Left lung (tissue), 1 donor: ENCODE data around the genes OR4K1, OR11H4 and PIP4P1.

GRCh38 chr14:16055596-16056301 lies 2545.2 kb upstream of the OR11H12 start:
- PRO-cap, result no peak

GRCh38 chr14:19930577-19931103 lies at the start of gene OR4K1:
OR4K1 (plus strand) TSS chr14:19930917.
- PRO-cap, result no peak

- PRO-cap, result no peak
These were observed at the start of gene OR11H4 for GRCh38 chr14:20239038-20239437. OR11H4 (plus strand) TSS chr14:20239286.

DNA sequence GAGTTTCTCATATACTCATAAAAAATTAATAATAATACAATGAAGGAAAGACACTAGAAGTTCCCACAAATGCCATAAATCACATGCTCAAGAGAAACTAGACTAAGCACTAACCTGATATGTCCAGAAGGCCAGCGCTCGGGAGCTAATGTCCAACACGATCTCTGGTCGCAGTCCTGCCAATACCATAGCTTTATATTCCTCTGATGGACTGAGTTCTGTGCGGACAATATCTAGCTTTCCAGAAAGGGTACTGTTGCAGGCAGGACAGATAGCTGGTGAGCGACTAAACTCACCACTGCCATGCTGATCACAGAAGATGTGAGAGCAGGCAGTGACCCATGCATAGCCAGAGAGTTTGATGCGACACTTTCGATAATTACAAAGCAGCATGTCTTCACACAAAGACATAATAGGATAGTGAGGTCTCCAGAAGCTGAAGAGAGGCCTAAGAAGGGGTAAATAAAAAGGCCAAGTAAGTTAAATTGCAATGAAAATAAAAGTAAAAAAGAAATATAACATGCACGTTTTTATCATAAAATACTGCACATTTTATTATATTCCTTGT lies 10.4 kb upstream of the TTC5 start:
- PRO-cap, result no peak

DNA sequence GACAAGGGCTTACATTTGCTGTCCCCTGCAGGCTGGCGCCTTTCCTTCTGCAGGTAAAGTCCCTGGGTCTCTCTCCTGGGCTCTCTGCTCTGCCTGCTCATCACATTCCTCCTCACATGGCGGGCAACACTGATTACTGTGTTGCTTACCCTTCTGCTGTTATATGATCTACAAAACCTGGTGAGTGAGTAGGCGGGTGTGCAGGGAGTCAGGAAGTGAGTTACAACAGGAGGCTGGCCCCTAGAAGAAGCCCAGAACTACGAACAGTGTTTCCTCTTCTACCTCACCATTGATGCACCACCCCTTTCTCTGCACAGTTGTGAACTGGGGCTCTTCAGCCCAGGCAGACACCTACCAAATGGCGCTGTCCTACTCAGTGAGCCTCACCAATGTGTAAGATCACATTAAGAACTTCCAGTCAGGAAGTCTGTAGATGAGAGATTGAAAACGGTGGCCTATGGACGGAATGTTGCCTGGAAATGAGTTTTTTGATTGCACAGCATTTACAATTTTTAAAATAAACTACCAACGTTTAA lies 5.0 kb upstream of the KLHL33 start:
- PRO-cap, result no peak

DNA sequence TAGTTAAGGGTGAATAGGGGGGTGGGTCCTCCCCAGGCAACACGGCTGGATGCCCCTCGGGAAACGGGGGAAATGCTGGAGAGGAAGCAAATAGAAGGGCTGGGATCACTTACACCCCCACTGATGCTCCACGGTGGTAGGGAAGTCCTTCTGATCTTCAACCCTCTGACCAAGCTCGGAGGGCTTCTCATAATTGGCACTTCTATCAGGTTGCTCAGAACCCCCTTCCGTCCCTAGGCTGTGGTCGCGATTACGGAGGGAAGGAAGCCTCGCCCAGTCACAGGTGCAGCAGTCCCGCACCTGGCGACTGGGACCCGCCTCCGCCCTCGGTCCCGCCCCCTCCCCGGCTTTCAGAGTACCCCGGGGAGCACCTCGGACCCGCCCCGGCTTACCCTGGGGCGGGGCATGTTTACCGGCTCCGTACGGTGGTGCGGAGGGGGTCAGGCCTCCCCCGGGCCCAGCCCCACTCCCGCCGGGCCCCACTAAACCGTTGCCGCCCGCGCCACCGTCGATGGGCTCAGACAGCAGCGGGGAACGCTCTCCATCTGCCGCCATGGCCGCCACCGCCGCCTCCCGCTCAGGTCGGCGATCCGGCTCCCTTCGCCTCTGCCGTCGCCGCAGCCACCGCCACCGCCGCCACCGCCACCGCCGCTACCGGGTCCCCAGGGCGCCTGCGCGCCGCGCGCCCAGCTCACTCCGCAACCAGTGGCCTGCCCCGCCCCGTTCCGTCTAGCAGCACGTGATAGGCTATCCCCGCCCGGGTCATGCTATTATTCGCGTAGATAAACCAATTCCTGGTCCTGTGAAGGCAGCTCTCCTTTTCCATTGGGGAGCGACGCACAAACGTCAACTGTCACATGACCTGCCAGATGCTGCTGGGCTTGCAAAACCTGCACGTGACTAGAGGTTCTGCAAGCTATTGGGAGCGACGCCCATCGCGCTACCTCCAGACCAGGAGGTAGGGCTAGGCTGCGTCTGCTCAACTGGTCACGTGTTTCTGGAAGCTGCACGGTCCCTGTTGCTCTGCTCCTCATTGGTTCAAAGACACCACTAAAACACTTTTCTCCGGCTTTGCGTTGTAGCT lies at the start of gene PIP4P1:
Gene PIP4P1, minus strand, starts transcription at position 664 of the 1,084 bp plus-strand sequence.
- PRO-cap, result bidirectional peak, plus-strand start at position 415 of the sequence, minus-strand start at position 354 of the sequence; bidirectional peak, plus-strand start at position 903 of the sequence, minus-strand start at position 653 of the sequence; bidirectional peak, plus-strand start outside the sequence, minus-strand start at position 955 of the sequence

GRCh38 chr14:20625106-20625956 lies 16.2 kb downstream of the OR6S1 start:
- PRO-cap, result unidirectional peak, plus-strand start at chr14:20625370

- PRO-cap, result no peak
These were observed 11.6 kb upstream of the OR6S1 start for GRCh38 chr14:20652863-20653620.

- PRO-cap, result no peak
These were observed 2.1 kb upstream of the ANG start for GRCh38 chr14:20686451-20686930.

DNA sequence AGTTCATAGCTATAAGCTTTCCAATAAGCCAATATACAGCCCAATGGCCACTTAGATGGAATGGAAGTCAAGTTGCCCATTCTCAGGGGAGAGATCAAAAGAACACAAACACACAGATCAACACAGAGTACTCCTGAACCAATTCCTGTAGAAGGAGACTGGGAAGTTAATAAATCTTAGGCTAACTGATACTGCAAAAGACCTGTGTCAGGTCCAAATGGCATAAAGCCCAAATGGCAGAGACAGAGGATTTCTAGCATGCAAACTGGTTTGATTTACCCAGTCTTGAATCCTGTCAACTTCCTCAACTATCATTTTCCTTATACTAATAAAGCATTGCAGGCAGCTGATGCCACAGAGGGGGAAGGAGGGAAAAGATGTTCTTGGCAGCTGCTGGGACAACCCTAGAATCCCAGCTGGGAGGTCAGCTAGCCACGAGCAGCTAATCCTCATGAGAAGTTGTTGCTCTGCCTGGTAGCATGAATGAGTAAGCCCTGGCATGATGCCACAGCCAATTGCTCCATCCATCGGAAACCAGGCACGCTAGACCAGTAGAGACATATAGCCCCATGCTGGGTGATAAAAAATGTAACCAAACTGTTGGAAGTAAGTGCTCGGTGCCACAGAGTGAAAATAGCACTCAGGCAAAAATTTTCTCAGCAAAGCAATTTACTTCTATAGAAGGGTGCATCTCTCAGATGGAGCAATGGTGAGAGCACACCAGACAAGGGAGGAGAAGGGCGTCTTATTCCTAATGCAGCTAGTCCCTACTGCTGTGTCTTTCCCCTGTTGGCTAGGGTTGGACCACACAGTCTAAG lies 26.2 kb downstream of the ANG start:
- PRO-cap, result bidirectional peak, plus-strand start at position 595 of the sequence, minus-strand start at position 406 of the sequence

- PRO-cap, result no peak
These were observed 14.8 kb upstream of the EDDM3A start for GRCh38 chr14:20730959-20731304.

GRCh38 chr14:20986580-20987341 lies 3.0 kb upstream of the METTL17 start:
- PRO-cap, result no peak

- PRO-cap, result unidirectional peak, minus-strand start at chr14:21224793
These were observed 44.6 kb downstream of the HNRNPC start for GRCh38 chr14:21224143-21225481.

DNA sequence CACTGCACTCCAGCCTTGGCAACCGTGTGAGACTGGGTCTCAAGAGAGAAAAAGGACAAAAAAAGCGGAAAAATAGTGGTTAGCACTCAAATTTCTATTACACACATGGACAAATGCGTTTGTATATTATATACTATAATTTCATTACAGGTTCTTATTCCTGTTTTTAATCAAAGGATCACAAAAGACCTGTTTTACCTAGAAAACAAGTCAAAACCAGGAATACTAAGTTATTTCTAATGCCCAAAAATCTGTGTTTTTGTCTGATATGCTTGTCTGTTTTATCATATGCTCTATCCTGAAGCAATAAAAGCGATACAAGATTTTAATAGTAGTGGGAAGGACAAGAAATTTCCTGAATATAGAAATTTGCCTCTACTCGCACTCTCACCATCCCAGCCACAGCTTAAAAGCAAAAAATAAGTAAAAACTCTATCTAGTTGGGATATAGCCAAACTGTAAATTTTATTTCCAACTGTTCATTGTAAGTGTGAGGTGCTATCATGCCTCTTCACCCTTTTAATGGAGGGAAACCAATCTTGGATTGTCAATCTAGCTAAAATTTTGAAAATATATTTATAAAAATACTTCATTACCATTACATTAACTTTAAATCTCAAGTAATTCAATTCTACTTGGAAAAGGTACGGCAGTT lies 29.3 kb downstream of the HNRNPC start:
- PRO-cap, result no peak

GRCh38 chr14:21241429-21241987 lies 27.7 kb downstream of the HNRNPC start:
- PRO-cap, result no peak

DNA sequence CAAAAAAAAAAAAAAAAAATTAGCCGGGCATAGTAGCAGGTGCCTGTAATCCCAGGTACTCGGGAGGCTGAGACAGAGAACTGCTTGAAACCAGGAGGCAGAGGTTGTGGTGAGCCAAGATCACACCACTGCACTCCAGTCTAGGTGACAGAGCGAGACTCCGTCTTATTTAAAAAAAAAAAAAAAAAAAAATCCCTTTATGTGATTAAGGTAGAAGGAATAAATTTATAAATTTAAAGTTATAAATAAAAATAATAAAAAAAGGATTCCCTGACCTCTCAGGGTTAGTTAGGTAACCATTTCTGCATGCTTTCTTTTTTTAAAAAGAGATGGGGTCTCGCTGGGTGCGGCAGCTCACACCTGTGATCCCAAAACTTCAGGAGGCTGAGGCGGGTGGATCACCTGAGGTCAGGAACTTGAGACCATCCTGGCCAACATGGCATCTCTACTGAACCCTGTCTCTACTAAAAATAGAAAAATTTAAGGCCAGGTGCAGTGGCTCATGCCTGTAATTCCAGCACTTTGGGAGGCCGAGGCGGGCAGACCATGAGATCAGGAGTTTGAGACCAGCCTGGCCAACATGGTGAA lies 8.9 kb downstream of the HNRNPC start:
- PRO-cap, result no peak

- PRO-cap, result no peak
These were observed 6.8 kb downstream of the HNRNPC start for GRCh38 chr14:21262353-21262961.

DNA sequence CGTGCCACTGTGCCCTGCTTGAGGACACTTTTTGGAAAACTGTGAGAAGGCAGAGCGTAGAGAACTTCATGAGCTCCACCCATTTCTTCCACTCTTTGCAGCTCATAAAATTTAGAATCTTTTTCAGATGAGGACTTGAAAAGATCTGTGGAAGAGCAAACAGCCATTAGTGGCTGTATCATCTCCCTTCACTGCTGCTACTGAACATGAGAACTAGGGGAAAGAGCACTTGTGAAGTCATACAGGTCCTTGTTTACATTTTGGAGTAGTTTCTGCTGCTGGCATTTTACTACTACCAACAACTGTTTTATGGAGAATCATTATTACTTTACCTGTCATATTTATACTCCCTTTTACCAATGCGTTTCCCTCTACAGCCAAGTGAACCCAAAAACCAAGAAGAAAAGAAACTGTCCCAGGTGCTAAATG lies 41.0 kb downstream of the RPGRIP1 start:
- PRO-cap, result no peak

DNA sequence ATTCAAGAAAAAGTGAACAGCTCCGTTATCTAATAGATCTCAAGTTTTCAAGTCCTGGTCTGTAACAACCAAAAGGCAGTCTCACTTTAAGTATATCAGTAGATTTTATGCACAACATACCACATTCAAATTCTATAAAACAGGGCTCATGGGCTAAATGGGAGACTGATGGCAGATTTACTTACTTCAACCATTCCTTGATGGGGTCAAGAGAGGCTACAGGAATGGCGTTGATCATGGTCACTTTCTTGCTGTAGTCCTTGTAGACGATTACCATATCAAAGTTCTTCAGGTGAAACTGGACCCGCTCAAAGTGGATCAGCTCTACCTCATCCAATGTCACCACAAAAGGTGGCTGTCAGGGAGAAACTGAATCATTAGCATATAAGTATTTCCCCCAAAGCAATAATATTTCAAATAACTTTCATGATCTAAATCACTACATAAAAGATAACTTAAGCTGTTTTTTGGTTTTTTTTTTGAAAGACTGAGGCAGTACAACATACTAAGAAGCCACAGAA lies 26.7 kb downstream of the SUPT16H start:
- PRO-cap, result no peak

- PRO-cap, result no peak
These were observed 18.9 kb upstream of the SUPT16H start for GRCh38 chr14:21402667-21403269.